GM23248 (cell line): ENCODE measurements around a stretch of chr15.

GRCh38 chr15:34753990-34754909 lies 548 bp downstream of the GJD2 start:
- RAMPAGE, long total RNA, result no peak

- RAMPAGE, long total RNA, result no peak
Observed at GRCh38 chr15:35019449-35019817, 31.3 kb upstream of the ZNF770 start.

GRCh38 chr15:35080908-35081384 lies 4.1 kb downstream of the NANOGP8 start:
- RAMPAGE, long total RNA, result no peak

DNA sequence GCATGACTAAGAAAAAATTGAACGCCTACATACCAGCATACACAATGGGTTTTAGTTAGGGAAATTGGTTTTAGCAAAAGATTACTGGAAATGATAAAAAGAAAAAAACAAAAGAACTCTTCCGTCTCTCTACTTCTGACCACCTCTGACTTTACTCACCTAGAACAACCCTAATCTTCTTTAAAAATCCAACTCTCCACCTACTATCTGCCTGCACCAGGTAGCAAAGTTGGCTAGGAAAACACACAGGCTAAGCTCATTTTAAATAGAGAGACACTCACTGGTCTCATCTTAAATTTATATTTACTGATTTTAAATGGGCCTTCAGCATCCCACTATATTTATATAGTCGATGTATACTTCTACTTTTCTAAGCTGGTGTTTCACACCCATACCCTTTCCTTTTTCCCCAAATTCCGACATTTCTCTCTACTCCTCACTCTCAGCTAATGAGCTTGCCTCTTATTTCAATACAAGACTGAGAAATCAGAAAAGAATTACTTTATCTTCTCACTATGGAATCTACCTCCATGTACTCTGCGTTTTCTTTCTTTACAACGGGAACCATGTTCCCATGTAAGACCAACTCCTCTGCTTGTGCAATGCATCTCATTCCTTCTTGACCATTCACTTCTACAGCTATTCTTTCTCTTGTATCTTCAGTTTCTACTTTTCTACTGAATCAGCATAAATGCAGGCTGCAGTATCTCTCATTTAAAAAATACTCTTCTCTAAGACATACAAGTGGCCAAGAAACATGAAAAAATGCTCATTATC lies 73.8 kb upstream of the NANOGP8 start:
- RAMPAGE, long total RNA, result no peak

GRCh38 chr15:35282883-35283719 lies 198.0 kb upstream of the NANOGP8 start:
- RAMPAGE, long total RNA, result no peak

GRCh38 chr15:35307182-35307726 lies 222.2 kb upstream of the NANOGP8 start:
- RAMPAGE, long total RNA, result no peak

GRCh38 chr15:36106672-36107225 lies 472.7 kb upstream of the CDIN1 start:
- RAMPAGE, long total RNA, result no peak

DNA sequence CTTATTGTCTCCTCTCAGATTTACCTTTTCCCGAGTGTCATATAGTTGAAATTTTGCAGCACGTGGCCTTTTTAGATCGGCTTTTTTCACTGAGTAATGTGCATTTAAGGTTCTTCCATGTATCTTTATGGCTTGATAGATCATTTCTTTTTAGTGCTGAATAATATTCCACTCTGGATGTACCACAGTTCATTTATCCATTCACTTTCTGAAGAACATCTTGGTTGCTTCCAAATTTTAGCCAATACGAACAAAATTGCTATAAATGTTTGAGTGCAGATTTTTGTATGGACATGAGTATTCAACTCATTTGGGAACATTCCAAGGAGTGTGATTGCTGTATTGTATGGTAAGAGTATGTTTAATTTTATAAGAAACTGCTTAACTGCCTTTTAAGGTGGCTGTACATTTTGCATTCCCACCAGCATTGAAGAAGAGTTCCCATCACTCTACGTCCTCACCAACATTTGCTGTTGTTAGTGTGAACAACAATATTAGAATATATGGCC lies 243.3 kb upstream of the CDIN1 start:
- RAMPAGE, long total RNA, result no peak

DNA sequence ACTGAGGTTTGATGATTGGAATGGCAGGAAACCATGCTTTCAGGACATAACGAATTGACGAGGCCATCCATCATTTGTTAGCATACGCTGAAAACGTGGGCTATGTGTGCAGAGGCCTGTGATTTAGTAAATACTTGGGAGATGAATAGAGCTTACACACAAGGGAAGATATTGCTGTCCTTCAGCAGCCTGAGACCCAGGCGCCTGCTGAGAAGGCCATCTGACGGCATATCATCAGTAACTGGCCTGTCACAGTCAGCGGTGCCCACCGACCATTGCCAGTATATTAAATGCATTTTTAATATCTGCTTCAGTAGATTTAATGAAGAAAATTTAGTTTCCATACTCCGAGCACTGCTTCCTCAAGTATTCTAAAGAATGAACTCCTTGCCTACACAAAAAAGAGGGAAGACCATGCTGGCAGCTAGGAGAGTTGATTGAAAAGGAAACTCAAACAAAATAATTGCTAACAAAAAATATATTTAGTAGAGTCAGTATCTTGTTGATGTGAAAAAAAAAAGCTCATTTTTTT lies 16.3 kb downstream of the CDIN1 start:
- RAMPAGE, long total RNA, result no peak

DNA sequence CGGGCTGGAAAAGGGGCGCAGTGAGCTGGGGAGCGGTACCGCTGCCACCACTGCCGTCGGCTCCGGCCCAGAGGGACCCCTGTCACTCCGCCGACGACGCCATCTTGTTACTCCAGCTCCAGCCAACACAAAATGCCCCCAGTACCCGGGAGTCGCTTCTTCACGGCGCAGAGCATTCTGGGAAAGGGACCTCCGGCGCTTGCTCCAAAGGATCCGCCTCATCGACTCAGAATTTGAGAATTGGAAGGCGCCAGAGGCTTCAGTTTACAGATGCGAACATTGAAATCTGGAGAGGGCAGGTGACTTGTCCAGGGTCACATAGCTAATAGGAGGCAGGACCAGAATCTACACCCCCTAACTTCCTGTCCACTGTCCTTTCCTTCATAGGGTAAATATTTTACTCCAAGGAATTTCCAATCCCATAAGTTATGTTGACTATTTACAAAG lies 239.0 kb downstream of the CDIN1 start:
- RAMPAGE, long total RNA, result no peak

DNA sequence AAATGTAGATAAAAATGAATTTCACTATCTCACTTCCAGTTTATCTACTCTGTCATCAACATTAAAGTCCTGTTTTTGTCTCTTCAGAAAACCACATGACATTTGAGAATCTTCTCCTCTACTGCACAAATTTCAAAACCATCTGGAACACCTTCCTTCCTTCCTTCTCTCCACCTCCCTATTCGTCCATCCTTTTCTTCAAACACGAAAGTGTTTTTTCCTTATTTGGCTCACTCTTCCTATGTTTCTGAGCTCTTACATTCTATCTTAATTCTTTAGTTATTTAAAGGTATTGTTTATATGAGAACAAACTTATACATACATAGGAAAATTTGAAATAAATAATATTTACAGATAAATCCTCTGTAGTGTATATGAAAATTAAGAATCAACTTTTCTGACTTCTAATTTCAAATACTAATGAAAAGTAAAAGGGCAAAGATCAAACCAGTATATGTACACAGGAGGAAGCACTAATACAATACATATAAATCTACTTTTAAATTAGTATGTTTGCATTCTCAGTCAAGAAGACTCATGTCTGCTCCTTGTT lies 131.0 kb downstream of the MEIS2 start:
- RAMPAGE, long total RNA, result no peak

DNA sequence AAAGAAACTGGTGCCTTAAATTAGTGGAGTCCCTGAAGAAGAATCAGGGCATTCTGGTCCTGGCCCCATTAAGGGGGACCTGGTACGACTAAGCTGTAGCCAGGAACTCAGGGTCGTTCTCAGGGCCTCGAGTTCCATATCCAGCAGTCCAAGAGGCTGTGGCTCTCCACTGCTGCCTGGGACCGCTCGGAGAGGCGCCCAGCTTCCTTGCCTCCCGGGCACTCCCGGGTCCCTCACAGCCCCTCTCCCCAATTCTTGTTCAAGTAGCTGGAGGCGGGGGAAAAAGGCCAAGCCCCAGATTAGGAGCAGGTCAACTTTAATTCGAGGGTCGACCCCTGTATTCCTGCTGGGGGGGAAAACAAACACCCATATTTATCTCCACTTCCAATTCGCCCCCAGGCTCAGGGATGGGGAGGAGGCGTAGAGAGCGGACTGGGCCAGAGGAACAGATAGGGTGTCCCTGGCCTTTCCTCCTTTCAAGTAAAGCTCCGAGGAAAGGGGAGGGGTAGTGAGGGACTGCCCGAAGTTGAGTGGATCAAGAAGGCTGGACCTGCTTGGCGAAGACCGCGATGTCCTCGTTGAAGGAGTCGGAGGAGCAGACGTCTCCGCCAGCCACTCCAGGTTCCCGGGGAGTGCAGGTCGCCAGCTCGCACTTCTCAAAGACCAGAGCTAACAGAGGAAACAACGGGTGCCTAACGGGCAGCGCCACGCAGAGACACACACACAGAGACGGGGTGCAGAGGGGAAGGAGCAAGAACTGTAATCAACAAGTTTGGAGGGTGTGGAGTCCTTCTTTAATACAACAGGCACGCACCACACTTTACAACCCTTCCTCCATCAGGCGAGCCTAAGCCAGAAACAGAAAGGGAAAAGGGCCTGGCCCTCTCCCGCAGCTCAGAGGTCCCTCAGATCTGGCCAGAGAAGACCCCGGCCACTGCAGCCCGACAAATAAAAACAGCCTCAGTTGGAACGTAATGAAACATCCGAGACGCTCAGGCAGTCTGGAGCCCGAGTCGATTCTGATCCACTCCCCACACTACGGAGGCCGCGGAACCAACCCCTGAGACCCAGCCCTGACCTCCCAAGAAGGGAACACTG lies 4.3 kb downstream of the MEIS2 start:
- RAMPAGE, long total RNA, result no peak

DNA sequence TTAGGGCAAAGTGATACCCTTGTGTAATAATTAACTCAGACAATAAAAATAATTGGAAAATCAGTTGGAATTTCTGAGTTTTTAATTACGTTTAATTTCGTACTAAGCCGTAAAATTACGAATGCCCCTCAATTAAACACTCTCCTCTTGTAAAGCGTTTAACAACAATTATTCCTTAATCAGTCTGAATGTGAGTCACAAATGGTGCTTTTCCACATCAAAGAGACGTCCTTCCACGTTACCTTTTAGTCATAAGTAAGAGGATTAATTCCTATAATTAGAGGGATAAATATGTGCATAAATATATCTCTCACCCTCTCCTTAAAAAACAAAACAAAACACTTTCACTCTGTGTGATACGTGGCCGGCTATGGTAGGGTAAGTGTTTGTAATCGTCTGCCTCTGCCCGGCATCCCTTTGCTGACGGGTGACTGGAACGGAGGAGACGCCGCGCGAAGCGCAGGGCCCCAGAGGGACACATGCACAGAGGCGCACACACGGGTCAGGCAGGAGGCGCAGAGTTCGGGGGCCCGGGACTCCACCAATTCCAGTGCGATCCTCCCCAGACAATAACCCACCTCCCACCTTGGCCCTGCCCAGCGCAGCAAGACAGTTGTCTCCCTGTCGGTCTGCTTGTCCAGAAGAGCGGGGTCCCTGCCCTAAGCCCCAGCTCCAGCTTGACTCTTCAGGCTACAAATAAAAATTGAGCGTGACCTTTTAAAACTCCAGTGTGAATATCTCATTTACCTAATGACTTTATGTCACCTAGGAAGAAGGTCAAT lies 9.8 kb upstream of the MEIS2 start:
- RAMPAGE, long total RNA, result no peak

DNA sequence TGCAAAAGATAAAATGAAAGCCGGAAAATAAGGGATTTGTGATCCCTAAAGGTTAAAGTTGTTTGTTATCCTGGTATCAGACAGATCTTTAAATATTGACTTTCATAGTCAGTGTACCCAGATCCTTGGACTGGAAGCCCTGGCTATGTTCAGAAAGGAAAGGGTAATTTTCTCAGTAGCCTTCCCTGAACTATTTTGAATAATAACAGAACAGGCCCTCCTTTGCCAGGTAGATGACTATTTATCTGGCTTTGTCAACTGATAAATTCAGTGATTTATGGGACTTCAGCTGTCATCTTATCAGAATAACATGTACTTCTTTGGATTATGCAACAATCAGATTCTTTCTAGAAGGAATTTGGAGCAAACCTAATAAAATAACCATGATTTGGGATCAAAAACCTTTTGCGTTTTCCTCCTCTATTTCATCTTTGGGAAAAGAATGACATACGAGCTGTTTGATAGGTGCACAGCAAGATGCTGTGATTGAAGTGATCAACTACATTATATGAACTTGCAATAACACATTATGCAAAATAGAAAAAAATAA lies 119.1 kb upstream of the MEIS2 start:
- RAMPAGE, long total RNA, result no peak

DNA sequence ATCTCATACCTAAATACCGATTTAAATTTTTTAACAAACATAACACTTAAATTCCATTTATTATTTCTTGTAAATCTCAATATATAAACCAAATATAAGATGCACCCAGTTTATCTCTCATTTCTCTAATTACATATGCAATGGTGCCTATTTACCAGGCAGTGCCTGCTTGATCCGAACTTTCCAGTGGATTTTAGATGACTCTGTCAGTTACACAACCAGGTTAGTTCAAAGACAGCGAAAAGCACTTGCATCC lies 56.8 kb upstream of the TMCO5A start:
- RAMPAGE, long total RNA, result no peak

DNA sequence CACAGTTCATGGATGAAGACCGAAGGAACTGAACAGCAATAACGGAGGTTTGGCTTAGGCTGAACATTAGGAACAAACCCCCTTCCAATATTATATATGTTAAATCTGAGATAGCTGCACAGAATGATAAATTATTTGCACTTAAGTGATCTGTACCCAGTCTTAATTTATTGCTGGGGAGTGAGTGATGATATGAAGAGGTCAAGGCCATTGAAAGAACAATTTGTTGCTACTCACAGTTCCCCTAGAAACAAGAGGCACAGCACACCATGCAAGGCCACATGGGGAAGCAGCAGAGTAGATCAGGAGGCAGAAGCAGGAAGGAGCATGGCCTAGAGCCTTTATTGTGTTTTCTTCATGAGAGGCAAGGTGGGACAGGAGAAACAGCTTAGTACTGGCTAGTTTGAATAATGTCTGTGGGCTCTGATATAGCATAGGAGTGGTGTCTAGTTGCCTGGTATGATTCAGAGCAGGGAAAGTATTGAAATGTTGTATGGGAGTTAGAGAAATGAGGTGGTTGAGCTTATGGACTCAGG lies 71.5 kb downstream of the TMCO5A start:
- RAMPAGE, long total RNA, result no peak

DNA sequence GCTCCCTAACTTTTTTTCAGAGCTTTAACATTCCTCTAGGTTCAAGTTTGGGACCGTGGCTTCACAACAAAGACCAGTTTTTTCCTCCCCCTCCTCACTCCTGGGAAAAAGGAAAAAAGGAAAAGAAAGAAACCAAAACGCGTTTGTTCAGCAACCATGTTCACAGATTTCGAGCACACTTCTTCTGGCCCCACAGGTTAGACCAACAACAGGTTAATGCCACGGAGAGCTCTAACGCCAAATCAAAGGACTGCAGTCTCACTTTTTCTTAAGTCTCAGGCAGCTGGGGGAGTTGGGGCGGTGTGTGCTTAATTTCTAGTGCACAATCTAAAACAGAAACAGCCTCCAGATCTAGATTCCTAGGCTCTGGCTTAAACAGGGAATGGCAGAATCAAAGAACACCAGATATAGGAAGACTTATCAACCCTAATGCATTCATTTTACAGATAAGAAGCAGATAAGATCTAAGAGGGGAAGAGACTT lies 139.1 kb downstream of the TMCO5A start:
- RAMPAGE, long total RNA, result no peak

DNA sequence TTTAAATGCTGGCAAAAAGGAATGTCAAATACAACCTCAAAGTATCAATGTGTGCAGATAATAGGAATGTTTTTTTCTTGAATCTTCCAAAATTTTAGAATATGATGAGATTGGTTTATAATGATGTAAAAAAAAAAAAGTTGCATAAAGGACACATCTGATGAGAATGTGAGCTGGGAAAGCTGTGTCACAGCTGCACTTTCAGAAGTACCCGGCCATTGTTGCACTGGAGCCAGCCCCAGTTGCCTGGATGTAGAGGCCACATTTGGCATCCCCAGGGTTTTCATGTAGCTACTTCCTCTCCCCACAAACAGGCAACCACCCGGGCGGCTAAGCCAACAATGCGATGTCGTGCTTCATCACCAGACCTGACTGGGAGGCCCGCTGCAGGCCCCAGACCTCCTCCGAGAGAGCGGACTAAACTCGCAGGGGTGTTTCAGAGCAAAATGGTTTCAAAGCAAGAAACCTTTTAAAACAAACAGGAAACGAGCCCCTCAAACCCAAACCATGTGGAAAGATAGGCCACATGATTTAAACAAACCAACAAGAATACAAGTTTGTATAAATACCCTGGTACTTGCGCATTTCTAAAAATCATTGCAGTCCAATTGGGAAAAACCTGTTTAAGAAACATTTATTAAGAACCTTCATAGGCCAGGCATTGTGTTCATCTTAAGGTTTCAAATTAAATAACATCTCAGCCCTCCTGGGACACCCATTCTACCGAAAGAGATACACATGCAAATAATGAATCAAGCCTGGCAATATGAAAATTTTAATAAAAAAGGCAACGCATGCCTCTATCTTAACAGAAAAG lies 142.4 kb downstream of the TMCO5A start:
- RAMPAGE, long total RNA, result no peak

DNA sequence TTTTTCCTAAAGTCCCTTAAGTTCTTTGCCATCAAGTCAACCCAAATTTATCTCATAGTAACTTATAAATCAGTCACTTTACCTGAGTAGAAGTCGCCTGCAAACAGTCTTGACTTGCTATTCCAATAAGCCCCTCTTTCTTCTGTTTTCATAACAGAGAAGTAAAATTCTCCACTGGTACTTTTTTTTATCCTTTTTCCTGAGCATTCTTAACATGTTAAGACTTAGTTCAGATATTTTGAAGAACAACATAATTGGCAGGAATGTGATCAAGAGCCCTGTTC lies 42.9 kb upstream of the SPRED1 start:
- RAMPAGE, long total RNA, result no peak

GRCh38 chr15:38260102-38260840 lies 7.6 kb downstream of the SPRED1 start:
- RAMPAGE, long total RNA, result no peak